Measurements from ENCODE around the gene LRRK1.

DNA sequence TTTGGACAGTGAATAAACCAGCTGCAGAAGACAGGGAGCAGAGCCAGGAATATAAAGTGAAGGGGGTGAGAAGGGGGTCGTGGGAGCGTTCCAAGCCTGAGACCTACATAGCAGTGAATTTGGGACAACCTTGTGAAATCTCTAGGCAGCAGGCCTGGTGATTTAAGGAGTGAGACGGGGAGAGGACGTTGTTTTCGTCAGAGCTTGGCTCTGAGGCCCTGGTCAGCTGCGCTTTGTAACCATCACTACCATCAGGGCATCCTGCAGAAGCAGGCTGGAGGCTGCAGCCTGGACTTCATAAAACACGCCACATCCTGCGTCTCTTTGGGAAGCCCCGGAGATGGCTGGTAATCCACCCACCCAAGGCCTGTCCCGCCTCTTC, 215.9 kb downstream of the ADAMTS17 start:
- PRO-cap, result no peak

DNA sequence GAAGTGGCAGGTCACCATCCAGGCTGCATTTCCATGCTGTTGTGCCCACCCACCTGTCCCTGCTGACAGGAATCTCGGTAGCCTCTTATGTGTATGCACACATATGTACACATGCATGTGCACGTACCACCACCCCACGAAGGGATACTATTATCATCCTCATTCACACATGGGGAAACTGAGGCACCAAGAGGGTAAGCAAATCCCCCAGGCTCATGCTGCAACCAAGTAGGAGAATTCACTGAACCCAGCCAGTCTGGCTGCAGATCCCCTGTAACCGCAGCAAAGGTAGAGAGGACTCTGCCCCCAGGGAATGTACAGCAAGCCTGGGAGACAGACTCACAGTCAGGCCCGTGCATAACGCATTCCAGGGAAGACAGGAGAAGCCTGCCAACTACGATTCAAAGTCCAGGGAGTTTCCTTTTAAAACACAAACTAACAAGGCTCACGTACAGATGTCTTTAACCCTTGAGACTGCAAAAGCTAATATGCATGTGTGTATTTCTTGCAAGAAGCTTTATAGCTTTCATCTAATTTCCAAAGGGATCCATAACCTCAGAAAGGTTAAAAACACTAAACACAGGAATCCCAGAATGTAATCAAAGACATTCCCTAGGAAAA, 129.7 kb downstream of the ADAMTS17 start:
- PRO-cap, result bidirectional peak, plus-strand start at position 365 of the sequence, minus-strand start at position 284 of the sequence

DNA sequence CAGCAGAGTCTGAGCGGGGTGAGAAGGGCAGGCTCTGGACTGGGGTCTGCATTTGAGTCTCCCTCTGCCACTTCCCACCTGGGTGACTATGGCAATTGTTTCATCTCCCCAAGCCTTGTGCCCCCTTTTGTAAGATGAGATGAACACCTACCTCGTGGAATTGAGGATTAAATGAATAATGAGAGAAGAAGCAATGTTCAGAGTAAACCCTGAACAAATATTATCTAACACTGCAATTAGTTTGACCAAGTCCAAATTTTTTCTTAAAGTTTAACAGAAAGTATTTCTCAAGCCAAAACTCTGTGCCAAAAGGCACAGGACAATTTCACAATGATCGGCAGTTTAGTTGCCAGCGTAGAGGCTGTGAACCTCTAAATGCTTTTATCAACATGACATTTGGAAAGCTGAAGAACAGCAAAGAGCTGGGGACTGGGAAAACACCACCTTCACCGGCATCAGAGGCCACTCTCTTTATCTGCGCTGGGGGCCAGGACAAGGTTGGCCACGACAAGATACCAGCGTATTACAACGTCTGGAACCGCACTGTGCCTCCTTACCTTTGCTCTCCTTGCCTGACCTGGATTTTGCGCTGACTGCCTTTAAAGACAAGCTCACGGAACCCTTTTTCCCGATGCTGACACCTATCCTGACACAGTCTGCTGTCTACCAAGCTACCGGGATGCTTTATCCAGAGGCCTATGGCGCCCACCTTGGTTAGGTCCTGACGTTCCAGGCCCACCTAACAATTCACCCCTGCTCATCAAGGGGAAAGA, 125.6 kb downstream of the ADAMTS17 start:
- PRO-cap, result no peak

DNA sequence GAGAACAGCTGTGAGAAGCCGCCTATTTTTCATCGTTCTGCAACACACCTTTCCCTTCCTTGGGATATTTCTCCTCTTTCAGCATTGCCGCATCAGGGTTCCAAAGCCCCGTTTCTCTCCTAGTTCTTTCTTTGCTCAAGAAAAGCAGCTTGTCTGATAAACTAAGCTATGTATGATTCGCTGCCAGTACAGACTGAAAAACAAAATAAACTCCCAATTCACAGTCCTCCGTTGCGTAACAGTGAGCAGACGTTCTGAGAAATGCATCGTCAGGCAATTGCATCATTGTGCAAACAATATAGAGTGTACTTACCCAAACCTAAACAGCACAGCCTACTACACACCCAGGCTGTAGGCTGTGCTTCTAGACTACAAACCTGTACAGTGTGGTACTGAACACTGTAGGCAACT, 8.8 kb upstream of the ADAMTS17 start:
- PRO-cap, result no peak

GRCh38 chr15:100517145-100517683, 11.5 kb downstream of the CERS3 start:
- PRO-cap, result no peak

DNA sequence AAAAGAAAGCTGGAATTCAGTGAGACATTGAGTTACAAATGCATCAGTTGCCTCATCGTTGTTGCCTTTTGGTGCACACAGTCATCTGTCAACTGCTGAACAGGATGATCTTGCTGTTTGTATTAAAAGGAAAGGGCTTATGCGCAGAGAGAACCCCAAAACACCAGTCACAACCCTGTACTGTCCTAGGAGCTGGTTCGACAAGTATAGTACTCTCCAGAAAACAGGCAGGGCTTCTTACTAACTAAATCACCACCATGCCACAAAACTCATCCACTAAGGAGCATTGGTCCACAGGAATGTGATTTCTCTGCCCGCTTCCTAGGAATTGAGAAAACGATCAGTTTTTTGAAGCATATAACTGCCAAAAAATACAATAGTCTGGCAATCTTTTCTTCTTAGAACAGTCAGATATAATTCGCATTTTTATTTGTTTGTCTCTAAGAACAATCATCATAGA, 362 bp upstream of the CERS3 start:
- PRO-cap, result no peak

DNA sequence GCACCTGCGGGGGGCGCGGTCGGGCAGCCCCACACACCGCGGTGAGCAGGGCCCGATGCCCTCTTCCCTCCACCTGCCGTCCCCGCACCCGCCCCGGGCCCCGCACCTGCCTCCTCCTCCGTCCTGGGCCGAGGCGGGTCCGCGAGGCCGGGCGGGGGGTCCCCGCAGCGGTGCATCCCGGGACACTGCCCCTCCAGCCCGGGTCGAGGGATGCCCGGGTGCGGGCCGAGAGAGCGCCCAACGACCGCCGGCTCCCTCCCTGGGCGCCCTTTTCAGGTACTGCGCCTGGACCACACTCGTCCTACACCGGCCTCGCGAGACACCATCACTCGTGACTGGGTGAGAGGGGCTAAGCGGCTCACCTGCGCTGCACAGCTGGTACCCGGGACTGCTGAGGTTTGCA, 15.8 kb upstream of the CERS3 start:
- PRO-cap, result no peak

GRCh38 chr15:100878946-100879755, 480 bp upstream of the ALDH1A3 start:
- PRO-cap, result no peak

- PRO-cap, result bidirectional peak, plus-strand start at chr15:100919031, minus-strand start at chr15:100919075; bidirectional peak, plus-strand start at chr15:100919357, minus-strand start at chr15:100919296; bidirectional peak, plus-strand start at chr15:100919454, minus-strand start at chr15:100919449
Observed at GRCh38 chr15:100918757-100919656, at the start of gene LRRK1. Gene LRRK1, plus strand, starts transcription at chr15:100919357.

GRCh38 chr15:100919657-100920023, 483 bp downstream of the LRRK1 start:
- PRO-cap, result no peak

DNA sequence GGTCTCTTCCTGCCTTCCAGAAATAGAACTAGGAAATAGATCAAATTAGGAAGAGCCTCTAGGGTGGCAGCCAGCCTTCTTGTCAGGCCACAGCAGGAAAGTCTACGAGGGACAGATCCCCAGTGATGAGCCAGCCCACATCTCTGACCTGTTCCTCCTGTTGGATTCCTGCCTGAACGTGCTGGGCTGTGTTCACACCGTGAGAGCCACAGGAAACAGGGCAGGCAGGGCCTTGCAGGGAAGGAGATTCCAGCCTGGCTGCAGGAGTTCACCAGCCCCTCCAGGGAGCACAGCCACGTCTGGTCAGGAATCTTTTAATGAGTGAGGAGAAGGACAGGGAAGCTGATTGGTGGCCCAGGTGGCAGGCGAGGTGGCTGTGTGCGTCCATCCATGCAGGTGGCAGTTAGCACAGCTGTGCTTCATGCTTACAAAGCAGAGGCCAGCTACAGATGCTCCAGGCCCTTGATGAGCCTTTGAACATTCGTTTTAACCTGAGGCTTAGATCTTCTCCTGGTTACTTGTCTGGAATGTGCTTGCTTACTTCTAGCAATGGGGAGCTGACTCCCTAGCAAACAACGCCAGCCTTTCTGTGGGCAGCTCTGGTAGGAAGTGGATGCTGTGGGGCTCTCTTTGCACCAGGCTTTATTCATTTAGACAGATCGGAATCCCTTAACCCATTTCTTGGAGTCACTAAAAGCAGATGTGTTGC, 10.5 kb downstream of the LRRK1 start:
- PRO-cap, result no peak

DNA sequence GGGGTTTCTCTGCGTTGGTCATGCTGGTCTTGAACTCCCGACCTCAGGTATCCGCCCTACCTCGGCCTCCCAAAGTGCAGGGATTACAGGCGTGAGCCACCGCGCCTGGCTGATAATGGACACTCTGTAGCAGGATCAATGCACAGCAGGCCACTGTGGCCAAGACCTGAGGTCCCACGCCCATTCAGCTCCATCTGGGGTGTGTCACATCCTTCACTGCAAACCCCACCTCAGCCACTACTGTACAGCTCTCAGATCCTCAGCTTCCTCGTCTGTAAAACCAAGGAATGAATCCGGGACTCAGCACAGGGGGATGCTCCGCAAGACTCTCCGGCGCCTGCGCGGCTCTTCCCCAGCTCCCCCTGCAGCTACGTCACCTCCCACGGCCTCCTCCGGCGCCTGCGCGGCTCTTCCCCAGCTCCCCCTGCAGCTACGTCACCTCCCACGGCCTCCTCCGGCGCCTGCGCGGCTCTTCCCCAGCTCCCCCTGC, 166.0 kb downstream of the CHSY1 start:
- PRO-cap, result no peak

GRCh38 chr15:101231533-101232107, 20.2 kb downstream of the CHSY1 start:
- PRO-cap, result no peak

GRCh38 chr15:101246408-101247099, 5.3 kb downstream of the CHSY1 start:
- PRO-cap, result no peak

GRCh38 chr15:101250770-101251157, 1.1 kb downstream of the CHSY1 start:
- PRO-cap, result no peak

GRCh38 chr15:101264770-101265842, 12.2 kb downstream of the SELENOS start:
- PRO-cap, result no peak

- PRO-cap, result no peak
Observed at GRCh38 chr15:101268166-101269157, 8.8 kb downstream of the SELENOS start.

GRCh38 chr15:101271135-101271760, 6.0 kb downstream of the SELENOS start:
- PRO-cap, result no peak

DNA sequence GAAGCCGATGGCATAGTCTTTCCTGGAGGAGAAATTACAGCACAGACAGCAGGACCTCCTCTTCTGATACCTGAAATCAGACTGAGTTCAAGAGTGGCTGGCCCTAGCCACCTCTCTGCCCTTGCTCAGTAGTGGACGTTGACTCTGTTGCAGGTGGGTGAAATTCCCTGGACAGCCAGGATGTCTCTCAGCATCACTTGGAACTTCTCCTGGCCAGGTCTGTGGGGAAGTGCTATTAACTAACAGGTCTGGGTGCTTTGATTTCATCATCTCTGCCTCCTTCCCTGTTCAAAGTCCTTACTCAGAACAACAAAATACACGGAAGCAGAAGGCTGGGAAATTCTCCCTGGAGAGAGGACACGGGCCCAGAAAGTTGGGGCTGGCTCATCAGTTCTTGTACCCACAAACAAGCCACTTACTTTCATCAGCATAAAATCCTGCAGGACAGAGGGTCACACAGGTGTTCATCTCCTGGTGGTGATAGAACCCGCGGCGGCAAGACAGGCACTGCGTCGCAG, 29.4 kb upstream of the SNRPA1 start:
- PRO-cap, result bidirectional peak, plus-strand start at position 338 of the sequence, minus-strand start at position 211 of the sequence

DNA sequence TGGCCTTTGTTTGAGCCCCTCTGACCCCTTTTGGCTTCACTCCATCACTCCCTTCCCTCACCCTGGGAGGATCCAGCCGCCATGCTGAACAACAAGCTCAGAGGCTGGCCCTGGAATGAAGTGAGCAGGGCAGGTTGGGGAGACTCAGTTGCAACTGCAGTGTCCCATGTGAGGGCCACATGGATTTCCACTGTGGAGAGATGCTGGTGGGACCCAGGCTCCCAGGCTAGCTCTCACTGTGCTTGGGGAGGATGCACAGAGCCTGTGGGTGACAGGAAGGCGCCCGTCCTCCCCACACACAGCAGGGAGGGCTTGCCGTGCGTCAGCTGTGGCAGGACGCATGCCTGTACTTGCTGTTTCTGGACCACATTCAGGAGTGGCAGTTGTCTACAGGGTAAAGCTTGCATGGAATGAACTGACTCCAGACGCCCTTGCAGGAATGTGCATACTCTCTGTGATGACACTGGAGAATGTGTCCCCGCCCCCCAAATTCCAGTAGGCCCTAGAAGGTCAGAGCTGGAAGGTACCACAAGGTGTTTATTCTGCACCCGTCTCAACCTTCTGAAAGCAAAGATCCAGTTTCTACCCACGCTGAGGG, 63.8 kb upstream of the SNRPA1 start:
- PRO-cap, result no peak

Data from ileum (tissue), 1 donor.